Subcutaneous adipose tissue (tissue), 3 donors: Measurements from ENCODE around the gene BRI3BP.

GRCh38 chr12:124453126-124453981, 114.1 kb downstream of the NCOR2 start:
- PRO-cap: bidirectional peak, plus-strand start at chr12:124453734, minus-strand start at chr12:124453449
- RAMPAGE, long total RNA, 3 experiments: no peak in any of the 3 experiments

DNA sequence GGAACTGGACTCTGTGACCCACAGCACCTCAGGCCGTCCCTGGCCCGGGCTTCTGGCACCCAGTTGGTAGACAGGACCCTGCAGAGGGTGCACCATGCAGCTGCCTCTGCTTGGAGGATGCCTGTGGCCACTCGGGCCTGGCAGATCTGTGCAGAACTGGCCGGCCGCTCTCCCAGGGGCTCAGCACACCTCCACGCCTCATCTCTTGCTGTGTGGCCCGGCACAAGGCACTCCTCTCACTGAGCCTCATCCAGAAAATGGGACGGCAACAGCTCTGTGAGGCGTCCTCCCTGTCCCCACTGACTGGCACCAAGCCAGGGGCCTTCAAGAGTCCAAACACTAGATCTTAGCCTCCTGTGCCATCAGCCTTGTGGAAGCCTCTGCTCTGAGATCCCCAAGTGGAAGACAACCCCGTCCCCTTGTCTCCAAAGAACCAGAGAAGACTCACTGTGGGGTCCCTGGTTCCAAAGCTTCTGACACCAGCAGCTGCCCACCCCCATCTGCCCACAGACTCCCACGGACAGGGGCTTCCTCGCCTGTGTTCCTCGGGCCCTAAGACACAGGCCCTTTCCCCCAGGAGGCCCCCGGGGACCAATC, 113.3 kb downstream of the NCOR2 start:
- PRO-cap: no peak
- RAMPAGE, long total RNA, 3 experiments: no peak in any of the 3 experiments

- PRO-cap: no peak
- RAMPAGE, long total RNA, 3 experiments: start-site peak on the minus strand in 1 of 3 experiments, at chr12:124463464-124463717 at its widest, 6 reads per replicate
These were observed 104.0 kb downstream of the NCOR2 start for GRCh38 chr12:124463129-124464062.

DNA sequence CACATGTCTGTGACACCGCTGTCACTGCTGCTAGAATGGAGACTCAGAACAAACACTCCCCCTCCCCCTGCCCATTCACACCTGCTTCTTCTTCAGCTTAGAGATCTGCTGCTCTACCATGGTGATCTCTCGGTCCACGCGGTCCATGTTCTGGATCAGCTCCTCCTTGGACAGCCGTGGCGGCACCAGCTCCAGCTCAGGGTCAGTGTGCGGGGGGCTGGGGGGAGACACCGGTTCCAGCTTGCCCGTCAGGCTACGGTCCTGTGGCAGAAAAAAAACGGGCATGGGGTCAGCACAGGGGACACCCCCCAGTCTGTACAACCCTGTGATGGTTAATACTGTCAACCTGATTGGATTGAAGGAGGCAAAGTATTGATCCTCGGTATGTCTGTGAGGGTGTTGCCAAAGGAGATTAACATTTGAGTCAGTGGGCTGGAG, 94.5 kb downstream of the NCOR2 start:
- PRO-cap: no peak
- RAMPAGE, long total RNA, 3 experiments: no peak in any of the 3 experiments

GRCh38 chr12:124490747-124491505, 76.5 kb downstream of the NCOR2 start:
- PRO-cap: no peak
- RAMPAGE, long total RNA, 3 experiments: no peak in any of the 3 experiments

DNA sequence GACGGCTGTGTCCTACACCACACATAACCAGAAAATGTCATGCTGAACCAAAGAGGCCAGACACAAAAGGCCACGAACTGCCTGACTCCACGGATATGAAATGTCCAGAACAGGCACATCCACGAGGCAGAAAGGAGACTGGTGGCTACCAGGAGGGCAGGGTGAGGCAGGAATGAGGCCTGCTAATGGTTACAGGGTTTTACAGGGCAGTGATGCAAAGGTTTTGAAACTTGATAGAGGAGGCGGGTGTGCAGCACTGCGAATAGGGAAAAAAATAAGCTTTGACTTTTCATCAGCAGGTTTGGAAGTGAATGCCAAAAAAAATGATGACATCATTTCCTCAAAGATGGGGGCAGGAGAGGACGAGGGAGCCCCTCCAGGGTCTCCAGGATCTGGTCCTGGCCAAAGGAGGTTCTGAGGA, 68.6 kb downstream of the NCOR2 start:
- PRO-cap: no peak
- RAMPAGE, long total RNA, 3 experiments: no peak in any of the 3 experiments

DNA sequence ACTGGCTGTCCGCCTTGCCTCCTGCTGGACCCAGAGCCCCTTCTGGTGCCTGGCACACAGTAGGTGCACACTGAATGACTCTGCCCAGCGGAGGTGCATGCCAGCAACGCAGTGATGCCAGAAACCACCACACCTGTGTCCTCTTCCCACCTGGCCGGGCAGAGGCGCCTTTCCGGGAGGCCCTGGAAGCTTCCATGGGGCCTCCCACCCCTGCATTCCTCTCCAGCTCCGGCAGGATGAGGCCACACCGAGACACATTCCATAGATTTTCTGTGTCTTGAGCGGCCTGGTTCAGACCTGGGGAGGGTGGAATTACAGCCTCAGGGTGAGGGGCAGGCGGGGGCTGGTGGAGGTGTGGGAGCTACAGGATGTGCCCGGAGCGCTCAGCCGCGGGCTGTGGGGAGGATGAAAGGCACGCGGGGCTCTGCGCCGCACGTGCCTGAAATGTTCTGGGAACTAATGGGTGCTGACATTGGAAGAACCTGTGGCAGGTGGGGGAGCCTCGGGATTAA, 66.9 kb downstream of the NCOR2 start:
- PRO-cap: no peak
- RAMPAGE, long total RNA, 3 experiments: no peak in any of the 3 experiments

GRCh38 chr12:124507619-124508226, 59.7 kb downstream of the NCOR2 start:
- PRO-cap: no peak
- RAMPAGE, long total RNA, 3 experiments: no peak in any of the 3 experiments

GRCh38 chr12:124515834-124516406, 51.5 kb downstream of the NCOR2 start:
- PRO-cap: no peak
- RAMPAGE, long total RNA, 3 experiments: no peak in any of the 3 experiments

GRCh38 chr12:124545588-124546230, 21.7 kb downstream of the NCOR2 start:
- PRO-cap: no peak
- RAMPAGE, long total RNA, 3 experiments: no peak in any of the 3 experiments

GRCh38 chr12:124605191-124605749, 37.9 kb upstream of the NCOR2 start:
- PRO-cap: no peak
- RAMPAGE, long total RNA, 3 experiments: no peak in any of the 3 experiments

DNA sequence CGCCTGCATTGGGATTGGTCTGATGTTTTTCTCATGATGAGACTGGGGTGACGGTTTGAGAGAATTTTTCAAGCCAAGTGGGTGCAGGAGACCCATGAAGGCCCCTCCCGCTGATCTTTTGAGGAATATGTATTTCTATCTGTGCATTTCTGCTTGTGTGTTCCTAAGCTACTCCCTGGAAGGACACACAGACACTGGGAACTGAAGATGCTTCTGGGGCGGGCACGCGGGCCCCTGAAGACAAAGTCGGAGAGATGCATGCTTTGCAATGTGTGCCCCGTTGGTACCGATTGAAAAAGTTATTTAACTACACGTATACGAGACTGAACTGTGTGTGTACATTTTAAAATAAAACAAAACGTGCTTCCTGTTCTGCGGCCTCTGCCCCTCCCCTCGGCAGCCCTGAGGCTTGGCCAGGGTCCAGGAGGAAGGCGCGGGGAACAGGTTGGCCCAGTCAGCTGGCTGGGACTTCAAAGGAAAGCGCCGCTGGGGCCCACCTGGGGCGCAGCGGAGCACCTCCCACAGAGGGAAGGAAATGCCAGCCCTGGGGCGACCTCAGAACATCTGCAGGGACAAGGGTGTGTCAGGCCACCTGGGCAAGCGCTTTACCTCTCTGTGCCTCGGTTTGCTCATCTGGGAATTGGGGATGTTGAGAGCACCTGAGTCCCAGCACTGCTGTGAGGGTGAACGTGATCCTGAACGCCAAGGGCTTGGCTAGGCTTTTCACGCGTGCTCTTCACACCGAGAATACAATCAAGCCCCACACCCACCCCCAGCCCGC, 41.6 kb upstream of the NCOR2 start:
- PRO-cap: no peak
- RAMPAGE, long total RNA, 3 experiments: no peak in any of the 3 experiments

DNA sequence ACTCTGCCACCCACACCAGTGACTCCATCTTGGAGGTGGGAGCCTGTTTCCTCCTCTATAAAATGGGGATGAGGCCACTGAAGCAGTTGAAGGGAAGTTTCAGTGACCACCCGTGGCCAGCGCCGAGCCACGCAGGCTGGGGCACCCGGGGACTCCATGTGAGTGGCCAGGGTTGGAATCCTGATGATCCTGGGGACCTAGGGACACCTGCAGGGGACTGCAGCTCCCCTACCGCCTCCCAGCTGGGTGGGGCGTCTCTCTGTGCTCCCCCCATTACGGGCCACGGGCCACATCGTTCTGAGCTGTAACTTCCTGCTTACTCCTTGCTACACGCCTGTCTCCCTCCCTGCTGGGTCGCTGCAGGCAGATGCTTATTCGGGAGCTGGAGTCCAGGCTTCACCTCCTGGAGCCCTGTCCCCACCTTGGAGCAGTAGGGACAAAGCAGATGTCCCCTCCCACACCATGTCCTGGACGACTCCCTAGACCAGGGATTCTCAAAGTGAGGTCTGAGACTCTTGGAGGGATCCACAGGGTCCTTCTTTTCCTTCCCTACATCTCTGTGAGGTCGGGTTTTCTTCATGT, 85.8 kb upstream of the NCOR2 start:
- PRO-cap: no peak
- RAMPAGE, long total RNA, 3 experiments: no peak in any of the 3 experiments

DNA sequence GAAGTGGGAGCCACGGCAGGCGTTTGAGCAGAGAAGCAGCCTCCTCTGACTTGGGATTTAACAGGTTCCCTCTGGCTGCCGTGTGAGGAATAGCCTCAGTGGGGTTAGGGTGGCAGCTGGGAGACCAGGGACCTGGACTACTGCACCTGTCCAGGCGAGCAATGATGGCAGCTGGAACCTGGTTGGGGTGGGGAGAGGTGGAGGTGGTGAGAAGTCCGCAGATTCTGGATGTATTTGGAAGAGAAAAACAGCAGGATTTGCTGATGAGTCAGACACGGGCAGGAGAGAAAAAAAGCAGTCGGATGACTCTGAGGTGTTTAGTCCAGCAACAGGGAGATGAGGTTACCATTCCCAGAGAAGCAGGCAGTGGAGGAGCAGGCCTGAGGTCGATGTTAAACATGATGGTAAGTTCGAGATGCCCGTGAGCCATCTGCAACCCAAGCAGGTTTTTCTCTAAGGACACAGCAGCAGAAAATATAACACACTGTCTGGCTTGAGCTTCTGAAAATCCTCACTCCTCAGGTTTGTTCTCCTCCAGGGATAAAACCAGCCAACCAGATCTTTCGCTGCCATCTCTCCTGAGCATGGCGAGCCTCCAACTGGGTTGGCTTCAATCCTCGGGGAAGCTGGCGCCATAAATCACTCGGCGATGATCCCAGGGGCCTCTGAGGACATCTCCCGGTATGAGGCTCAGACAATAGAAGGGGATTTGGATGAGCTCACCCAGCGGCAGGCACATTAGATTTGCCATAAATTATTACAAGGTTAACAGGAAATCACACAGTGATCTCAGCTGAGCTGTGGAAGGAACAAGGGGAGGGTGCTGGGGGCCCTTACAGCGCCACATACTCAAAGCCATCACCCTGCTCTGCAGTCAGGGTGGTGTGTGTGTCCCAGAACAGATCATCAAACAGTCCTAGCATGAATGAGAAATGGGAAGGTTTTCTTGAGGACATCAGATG, 143.2 kb downstream of the SCARB1 start:
- PRO-cap: unidirectional peak, plus-strand start at position 348 of the sequence
- RAMPAGE, long total RNA, 3 experiments: no peak in any of the 3 experiments

DNA sequence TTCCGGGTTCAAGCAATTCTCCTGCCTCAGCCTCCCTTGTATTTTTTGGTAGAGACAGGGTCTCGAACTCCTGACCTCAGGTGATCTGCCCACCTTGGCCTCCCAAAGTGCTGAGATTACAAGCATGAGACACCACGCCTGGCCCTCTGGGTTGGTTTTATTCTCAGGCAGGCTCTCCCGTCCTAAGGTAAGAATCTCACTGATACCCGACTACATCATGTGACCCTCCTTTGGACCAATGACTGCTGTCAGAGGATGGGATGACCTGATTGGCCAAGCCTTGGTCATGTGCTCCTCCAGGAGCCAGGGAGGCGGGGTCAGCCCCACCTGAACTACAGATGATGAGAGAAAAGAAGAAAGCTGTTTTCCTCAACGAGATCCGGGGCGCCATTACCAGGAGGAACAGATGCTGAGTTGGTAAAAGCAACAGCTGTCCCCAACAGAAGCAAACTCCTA, 119.0 kb downstream of the SCARB1 start:
- PRO-cap: no peak
- RAMPAGE, long total RNA, 3 experiments: no peak in any of the 3 experiments

DNA sequence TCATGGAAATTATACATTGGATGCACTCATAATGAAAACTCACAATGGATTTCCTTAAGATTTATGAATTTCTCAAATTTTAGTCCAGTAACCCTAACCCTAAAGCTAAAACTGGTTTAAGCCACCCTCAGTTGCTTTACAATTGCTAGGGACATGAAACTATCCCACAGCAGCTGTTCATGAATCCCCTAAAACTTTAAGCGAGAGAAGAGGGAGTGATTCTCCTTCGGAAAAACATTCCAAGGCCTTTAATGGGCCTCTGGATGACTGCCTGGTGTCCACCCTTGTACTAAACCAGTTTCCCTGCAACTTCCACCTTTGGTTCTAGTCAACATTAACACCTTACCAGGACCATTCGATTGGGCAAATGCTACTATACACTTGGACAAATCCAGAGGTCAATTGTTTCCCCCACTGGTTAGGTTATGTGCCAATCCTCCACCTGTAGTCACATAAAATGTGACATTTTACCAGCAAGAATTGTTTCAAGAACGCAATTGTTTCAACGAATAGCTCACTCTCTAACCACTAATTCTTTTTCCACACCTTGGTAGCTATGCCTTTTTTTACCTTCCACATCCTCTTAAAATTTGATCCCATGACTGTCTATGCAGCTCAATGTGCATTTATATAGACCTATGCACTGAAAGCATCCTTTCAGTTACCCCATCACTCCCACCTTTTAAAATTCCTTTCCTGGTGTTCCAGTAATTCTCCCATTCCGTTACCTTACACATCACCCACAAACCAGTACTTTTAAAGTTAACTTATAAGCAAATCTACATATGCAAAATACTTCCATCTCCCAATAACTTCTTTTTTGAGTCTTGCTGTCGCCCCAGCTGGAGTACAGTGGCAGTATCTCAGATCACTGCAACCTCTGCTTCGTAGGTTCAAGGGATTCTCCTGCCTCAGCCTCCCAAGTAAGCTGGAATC, 3.7 kb downstream of the UBC start:
- PRO-cap: unidirectional peak, minus-strand start at position 588 of the sequence
- RAMPAGE, long total RNA, 3 experiments: no peak in any of the 3 experiments

DNA sequence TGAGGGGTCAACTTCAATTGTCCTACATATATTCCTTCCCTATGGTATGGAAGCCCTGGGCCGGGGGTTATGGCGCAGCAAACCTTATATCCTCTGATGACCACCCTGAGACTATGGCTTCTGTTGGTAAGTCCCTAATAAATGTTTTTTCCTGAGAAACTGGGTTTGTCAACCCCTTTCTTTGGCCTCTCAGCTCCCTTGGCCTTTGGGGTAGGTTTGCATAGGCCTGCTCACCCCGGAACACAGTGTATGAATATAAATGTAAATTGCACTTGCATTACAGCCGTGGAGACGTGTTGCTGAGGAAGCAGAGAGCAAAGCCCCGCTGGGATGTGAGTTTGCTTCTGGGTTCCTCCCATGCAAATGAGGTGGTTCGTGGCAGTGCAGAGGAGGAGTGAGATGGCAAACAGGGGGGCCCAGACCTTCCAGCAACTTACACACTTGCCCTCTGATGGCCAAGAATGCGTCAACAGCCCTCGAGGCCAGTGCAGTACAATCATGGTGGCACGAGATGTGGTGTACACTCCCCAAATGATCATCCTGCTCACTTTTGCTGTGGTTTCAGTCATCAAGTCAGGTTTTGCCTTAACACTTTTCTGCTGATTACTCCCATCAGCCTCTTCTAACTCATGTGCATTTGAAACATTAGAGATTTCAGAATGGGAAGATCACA, 6.6 kb upstream of the UBC start:
- PRO-cap: bidirectional peak, plus-strand start at position 280 of the sequence, minus-strand start at position 251 of the sequence
- RAMPAGE, long total RNA, 3 experiments: no peak in any of the 3 experiments

- PRO-cap: unidirectional peak, plus-strand start at chr12:124993678
- RAMPAGE, long total RNA, 3 experiments: no peak in any of the 3 experiments
These were observed at the start of gene BRI3BP for GRCh38 chr12:124993305-124994520. Gene BRI3BP (plus strand): TSS chr12:124993645.

DNA sequence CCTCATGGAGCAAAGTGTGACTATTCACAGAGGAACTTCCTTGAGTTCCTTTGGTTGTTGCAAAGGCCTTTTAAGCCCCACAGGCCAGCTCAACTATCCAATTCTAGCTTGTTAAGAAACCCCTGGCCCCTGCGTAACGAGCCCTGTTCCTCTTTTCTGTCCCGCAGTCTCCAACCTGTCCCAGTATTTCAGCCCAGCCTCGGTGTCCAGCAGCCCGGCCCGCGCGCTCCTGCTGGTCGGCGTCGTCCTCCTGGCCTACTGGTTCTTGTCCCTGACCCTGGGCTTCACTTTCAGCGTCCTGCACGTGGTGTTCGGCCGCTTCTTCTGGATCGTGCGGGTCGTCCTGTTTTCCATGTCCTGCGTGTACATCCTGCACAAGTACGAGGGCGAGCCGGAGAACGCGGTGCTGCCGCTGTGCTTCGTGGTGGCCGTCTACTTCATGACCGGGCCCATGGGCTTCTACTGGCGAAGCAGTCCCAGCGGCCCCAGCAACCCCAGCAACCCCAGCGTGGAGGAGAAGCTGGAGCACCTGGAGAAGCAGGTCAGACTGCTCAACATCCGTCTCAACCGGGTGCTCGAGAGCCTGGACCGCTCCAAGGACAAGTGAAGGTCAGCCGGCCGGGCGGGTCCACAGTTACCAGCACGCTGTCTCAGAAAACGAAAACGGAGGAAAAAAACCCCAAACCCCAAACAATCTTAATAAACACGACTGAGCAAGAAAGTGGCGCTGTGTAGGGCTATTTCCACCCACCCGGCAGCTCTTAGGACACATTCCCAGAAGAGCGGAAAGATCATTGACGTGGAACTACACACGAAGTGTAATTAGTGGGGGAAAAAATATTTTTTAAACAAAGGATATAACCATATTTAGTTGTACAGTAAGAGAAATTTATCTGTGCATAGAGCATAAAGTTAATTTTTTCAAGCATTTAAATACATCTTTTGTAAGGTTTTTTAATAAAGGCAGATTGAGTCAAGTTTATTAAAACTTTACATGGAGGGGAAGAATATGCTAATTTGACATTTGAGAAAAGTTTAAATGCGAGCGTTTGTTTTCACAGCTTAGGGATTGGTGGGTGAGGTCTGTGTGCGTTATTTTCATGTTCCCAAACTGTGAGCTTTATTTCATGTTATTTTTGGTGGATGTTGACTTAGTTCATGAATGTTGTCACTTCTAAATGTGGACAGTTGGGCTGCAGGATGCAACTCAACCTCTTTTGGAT, 31.8 kb downstream of the BRI3BP start:
- PRO-cap: no peak
- RAMPAGE, long total RNA, 3 experiments: no peak in any of the 3 experiments

DNA sequence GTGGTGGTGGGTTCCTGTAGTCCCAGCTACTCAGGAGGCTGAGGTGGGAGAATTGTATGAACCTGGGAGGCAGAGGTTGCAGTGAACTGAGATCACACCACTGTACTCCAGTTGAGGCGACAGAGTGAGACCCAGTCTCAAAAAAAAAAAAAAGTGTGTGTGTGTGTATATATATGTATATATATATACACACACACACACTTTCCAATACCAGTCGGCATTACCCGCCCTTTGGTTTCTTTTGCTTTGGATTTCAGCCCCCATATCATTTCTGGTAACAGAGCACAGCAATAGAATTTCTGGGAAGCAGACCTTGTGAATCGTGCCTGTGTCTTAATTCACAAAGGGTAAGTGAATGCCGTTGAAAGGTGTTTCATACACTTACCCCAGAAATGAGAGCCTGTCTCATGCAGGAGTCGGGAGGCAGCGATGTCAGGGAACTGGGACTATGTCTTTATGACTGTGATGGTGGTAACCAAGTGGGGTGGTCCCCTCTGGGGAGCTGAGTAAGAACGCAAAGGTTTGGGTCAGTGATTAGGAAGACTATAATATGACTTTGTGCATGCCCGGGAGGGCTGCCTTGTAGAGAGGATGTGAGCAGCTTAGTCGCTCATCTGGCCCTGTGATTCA, 35.7 kb upstream of the AACS start:
- PRO-cap: no peak
- RAMPAGE, long total RNA, 3 experiments: no peak in any of the 3 experiments